Measurements from ENCODE around the gene KLHL29.

- PRO-cap = no peak
These were observed 42.4 kb downstream of the SDC1 start for GRCh38 chr2:20182362-20183054.

- PRO-cap = no peak
These were observed 60.5 kb upstream of the SDC1 start for GRCh38 chr2:20285394-20285929.

- PRO-cap = no peak
These were observed 3.5 kb downstream of the PUM2 start for GRCh38 chr2:20346916-20347675.

- PRO-cap = unidirectional peak, minus-strand start at chr2:20439609
These were observed 7.6 kb upstream of the RHOB start for GRCh38 chr2:20439122-20439923.

DNA sequence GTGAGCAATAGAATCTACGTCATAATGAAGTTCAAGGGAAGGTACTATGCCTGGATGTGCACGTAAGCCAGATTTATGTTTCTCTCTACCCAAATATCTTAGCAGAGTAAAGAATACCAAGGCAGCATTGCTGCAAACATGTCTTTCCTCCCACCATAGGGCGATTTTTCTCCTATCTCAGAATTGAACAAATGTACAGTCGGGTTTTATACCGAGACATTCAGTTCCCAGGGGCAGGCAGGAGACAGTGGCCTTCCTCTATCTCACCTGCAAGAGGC lies 54.5 kb downstream of the RHOB start:
- PRO-cap = no peak

- PRO-cap = no peak
These were observed 68.3 kb downstream of the HS1BP3 start for GRCh38 chr2:20582504-20583000.

DNA sequence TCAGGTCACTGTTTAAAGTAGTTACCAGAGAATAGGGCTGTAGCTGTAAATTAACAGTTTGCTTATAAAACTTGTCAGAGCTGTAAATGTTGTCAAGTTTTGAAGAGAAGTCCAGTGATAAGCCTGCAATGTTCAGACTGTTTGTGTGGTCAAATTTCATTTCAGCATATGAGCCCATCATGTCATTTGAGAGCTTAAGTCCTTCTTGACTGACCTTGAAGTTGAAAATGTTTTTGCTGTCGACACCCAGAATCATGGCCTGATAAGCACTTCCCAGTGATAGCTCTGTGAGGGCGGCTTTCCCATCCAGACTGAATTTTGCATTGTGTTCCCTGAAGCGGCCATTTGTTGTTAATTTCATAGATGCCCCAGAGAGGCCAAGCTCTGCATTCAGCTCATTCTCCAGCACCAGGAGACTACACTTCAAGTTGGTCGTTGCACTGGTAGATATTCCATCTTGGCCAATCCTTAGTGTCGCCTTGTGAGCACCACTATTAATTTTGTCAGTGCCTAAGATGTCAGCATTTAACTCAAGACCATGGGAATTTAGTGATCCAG lies 32.3 kb downstream of the APOB start:
- PRO-cap = no peak

DNA sequence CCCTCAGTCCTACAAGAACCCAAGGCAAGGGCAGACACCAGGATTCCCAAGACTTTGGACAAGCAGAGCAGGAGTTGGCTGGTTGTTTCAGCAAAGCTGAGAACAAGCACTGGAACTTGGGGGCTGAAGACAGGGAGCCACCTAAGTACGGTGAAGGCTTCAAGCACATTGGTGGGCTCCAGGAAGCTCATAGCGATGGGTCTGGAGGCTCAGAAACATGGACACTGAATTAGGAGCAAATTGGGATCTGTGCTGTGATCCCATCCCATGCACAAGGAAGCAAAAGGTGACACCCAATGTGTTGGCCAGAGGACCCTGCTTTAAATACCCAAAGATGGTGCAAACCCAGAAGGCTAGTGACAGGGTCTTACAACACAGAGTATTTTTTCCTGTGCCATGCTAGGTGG lies 24.6 kb downstream of the APOB start:
- PRO-cap = no peak

DNA sequence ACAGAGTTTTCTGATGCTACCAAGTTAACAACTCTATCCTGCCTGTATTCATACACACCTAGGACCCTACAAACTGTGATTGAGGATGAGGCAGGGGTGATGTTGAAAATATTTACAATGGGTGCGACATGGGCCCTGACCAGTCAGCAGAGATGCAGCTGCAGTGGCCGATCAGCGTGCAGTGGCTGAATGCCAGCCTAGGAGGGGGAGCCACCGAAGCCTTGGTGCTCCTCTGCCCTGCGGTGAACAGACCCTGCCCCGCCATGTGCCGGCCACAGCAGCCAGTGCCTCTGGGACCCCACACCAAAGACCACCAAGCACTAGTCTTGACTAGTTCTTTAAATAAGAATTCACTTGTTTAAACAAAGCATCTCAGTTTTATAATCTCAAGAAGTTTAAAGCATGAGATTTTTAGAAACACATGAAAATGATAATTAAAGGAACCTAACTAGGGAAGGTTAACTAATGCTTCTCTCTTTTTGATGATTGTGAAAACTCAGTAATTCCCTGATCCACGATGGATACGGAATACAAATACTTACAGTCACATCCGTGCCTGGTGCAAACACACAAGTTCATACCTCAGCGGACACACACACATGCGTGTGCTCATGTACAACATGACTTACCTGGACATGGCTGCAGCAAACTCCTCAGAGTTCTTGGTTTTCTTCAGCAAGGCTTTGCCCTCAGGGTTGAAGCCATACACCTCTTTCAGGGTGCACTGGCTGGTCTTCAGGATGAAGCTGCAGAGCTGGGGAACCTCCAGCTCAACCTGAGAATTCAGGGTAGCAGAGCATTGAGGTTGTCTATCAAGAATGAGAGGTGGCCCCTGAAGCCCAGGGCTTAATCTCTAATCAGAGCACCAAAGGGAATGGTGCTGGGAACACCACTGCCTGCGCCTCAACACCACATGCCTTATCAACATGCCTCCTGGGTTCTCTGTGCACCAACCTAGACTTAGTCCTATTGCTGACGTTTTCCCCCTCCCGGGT lies 3.3 kb downstream of the APOB start:
- PRO-cap = no peak

- PRO-cap = no peak
These were observed 837.2 kb downstream of the TDRD15 start for GRCh38 chr2:21960989-21961314.

GRCh38 chr2:22281100-22281591 lies 1103.8 kb upstream of the KLHL29 start:
- PRO-cap = no peak

GRCh38 chr2:23208910-23209405 lies 176.0 kb upstream of the KLHL29 start:
- PRO-cap = no peak

- PRO-cap = no peak
These were observed 33.5 kb upstream of the KLHL29 start for GRCh38 chr2:23351495-23351881.

DNA sequence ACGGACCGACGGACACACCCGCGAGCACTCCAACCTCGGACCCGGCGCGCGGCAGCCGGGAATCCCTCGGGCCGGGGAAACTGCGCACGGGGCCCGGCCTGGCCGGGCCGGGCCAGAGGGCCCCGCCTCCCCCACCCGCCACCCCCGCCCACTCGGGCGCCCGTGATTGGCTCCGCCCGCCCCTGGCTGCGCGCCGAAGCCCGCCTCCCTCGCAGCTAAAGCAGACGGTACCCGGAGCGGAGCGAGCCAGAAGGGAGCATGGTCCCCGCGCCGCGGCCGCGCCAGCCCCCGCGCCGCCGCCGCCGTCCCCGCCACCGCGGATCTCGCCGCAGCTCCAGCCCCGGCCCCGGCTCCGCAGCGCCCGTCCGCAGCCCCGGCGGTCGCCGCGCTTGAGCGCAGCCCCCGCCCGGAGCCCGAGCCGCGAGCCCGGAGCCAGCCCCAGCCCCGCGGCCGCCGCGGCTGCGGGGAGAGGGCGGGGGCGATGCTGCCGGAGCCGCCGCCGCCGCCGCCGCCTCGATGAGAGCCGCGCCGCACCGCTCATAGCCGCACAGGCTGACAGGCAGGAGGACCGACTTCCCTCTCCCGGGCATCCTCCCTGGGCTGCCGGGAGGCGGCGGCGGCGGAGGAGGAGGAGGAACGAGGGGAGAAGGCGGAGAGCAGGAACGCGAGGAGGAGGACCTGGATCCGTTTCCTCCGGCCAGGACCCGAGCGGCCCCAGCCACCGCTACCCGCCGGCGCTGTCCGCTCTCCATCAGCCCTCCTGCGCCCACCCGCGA lies at the start of gene KLHL29:
KLHL29 (plus strand) TSS at position 223 of the 776 bp plus-strand sequence.
- PRO-cap = bidirectional peak, plus-strand start at position 244 of the sequence, minus-strand start at position 63 of the sequence

DNA sequence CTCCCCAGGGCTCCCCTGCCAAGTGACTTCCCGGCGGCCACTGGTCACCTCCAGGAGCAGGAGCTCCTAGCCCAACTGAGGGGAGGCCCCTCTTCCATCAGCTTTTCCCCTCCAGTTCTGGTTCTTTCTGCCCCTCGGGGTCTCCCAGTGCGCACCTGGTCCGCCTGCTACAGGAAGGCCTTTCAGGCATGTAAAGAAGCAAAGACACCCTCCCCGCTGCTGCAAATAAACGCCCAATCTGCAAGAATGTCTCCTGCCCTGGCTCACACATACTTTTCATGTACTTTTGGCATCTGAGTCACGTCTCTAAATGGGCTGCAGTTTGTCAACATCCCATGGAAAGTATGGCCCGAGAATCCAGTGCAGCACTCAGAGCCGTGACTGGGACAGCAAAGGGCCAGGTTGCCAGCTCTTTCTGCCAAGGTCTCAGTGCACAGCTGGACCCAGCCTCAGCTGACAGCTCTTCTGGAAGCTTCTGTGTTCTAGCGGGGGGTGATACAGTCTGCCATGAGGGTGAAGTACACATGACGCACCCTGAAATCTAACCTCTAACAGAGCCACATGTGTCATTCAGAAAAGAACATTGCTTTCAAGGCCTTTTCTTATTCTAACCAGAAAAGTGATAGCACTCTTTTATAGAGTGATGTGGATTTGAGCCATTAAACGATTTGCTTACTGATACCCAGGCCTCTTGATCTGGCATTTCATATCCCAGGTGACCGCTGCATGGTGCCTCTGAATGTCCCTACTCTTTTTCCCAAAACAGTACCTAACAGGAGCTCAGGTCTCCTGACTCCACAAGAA lies 41.6 kb downstream of the KLHL29 start:
- PRO-cap = no peak

DNA sequence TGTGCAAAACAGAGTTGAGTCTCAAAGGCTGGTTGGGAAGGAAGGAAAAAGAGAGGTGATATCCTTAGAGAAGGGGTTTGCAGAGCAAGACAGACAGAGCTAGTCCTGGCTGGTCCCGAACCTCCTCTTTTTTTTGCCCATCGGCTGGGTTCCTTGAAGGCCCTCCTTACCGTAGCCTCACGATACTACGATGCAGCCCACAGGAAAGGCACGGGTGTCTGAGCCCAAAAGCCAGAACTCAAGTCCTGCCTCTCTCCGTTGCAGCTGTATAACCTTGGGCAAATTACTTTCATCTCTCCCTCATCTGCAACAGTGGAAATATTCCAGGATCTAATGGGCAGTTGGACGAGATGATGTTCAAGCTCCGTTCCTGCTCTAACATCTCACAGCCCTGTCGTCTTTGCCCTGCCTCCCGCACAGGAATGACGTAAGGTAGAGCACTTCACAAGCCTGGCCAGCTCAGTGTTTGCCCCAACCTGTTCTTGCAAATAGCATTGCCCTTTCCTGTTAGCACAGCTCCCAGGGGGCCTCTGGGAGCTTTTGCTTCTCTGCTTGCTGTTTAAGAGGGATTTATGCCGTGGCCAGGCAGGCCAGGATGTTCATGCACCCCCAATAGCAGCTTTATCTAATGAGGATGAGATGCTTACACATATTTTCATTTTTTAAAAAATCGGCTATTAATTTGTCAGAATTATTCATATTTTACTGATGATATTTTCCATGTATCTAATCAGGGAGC lies 107.9 kb downstream of the KLHL29 start:
- PRO-cap = no peak

DNA sequence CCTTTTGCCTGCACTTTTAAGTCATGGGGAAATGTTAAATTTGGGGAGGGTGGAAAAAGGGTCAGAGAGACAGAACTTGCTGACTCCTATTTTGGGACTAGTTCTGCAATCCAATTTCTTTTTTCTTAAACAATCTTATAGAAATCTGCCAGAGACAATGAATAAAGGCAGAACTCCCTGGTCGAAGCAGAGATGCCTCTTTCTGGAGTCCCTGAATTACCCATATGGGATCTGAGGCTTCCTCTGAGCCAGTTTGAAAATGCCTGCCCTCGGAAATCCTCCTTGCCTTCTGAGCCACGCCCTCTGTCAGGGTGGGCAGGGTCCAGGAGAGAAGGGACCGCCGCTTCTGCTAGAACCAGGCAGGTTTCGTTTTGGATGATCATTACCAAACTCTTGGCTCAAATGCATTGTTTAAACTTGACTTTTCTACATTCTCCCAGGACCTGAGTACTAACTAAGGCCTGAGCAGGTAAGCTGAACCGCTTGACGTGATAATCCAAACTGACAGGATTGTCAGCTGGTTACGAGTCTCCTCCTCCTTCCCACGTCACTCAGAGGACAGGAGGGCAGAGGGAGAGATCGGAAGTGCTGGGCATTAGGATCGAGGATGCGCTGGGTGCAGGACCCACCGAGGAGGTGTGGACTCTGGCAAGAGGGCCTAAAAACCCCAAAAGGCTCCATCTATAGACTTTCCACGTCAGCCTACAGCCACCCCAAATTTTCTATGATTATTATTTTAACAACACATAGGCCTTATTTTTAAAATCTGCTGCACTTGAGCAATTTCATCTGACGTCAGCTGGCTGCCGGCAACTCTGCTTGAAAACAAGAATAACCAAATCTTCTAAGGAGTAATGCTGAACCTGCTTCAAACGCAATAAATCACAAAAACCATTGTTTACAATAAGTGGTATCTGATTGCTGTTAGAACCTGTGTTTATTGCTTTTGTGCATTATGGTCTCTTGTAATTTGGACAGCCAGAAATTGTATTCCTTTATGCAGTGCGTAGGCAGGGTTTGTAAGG lies 128.5 kb downstream of the KLHL29 start:
- PRO-cap = no peak

- PRO-cap = no peak
These were observed 209.0 kb downstream of the KLHL29 start for GRCh38 chr2:23593719-23594722.

- PRO-cap = no peak
These were observed 210.2 kb downstream of the KLHL29 start for GRCh38 chr2:23595136-23595666.

DNA sequence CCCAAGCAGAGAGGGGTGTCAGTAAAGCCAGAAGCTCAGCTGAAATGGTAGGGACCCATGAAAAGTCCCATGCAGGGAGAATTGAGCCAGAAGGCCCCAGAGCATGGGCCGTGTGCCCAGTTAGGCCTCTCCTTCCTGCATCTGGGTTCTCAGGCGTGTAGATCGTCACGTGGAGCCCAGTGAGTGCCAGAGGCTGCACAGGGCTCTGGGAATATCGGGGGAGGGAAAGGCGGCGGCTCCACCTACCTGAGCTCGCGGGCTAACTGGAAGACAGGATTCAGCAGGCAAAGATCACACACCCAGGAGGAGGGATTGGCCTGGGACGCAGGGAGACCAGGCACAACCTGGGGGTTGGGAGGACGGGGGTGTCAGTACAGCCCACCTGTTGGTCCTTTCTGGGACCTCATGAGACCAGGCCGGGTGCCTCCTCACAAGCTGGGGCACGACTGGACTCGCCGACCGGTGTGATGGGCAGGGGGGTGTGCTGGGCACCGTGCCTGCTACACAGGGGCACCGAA lies 256.9 kb downstream of the ATAD2B start:
- PRO-cap = no peak

All from left lung (tissue), 1 donor.